Duodenum (tissue), 1 donor: Measurements from ENCODE around the genes GSG1 and C12orf60.

DNA sequence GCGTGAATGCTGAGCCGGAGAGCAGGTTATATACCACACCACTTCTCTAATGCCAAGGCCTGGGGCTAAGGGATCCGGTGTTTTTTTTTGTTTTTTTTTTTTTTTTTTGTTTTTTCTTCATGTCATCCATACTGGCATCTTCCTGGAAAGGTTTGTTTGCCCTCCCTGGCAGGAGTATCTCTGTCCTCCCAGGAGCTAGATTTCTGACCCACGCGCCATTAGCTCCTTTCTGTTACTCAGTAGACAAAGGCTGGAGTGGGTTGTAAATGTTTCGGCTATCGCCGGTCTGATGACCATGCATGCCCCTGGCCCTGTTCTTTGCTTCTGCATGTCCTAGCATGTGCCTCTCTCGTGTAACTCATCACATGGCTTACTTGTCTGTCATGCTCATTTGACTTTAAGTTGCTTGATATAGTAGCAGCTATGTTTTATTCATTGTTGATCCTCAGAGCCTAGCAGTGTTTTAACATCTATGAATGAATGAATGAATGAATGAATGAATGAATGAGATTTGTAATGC is 3.7 kb downstream of the GSG1 start:
- PRO-cap = no peak

DNA sequence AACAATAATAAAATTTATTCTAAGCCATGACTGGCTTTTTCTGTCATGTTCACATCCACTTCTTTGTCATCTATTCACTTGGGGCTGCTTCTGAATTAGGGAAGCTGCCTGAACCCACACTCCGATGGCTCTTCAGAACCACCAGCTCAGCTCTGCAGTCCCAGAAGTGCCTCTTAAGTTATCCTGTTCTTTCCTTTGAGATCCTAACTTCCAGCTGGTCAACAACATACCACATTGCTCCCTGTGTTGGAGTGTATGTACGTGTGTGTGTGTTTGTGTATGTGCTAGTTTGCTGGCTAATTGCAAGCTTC is 1.1 kb downstream of the GSG1 start:
- PRO-cap = no peak

DNA sequence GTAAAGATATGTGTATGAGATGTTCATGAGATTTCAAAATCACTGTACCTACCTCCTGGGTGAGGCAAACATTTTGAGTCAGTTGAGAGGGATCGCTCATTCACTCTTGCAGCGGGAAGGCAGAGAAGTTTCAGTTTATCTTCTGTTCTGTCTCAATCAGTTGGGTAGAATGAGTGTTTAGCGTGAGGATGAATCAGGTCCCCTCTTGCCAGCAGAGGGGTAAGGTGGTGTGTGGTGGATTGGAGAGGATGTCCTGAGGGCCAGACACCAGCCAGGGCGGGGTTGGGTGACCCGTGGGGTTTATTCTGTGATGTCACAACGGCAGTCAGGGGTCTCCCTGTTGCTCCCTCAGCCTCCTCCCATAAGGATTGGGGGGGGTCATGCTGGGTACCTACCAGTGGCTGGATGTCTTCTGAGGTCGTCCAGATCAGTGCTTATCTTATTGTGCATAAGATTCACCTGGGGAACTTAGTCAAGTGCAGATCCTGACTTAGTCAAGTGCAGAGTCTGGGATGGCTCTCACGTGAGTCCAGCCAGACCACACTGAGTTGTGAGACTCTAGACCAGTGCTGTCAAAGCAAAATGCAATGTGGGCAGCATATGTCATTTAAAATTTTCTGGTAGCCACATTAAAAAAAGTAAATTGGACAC is at the start of gene GSG1:
GSG1 (minus strand) TSS at position 255 of the 651 bp plus-strand sequence.
- PRO-cap = no peak

GRCh38 chr12:13195193-13195772 is 1.2 kb upstream of the EMP1 start:
- PRO-cap = no peak

GRCh38 chr12:13197022-13197764 is 667 bp downstream of the EMP1 start:
- PRO-cap = no peak

GRCh38 chr12:13201381-13202417 is 5.2 kb downstream of the EMP1 start:
- PRO-cap = no peak

DNA sequence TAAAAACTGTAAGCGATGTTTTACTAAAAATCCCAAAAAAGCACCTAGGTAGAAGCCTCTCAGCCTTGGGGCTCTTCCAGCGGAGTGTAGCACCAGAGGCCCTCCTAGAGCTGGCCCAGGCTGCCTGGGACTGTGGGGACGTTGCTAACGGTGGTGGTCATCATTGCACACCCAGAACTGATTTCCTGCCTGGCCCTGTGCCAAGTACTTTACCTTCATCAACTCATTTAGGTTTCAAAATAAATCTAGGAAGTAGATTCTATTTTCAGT is 59.8 kb downstream of the EMP1 start:
- PRO-cap = no peak

DNA sequence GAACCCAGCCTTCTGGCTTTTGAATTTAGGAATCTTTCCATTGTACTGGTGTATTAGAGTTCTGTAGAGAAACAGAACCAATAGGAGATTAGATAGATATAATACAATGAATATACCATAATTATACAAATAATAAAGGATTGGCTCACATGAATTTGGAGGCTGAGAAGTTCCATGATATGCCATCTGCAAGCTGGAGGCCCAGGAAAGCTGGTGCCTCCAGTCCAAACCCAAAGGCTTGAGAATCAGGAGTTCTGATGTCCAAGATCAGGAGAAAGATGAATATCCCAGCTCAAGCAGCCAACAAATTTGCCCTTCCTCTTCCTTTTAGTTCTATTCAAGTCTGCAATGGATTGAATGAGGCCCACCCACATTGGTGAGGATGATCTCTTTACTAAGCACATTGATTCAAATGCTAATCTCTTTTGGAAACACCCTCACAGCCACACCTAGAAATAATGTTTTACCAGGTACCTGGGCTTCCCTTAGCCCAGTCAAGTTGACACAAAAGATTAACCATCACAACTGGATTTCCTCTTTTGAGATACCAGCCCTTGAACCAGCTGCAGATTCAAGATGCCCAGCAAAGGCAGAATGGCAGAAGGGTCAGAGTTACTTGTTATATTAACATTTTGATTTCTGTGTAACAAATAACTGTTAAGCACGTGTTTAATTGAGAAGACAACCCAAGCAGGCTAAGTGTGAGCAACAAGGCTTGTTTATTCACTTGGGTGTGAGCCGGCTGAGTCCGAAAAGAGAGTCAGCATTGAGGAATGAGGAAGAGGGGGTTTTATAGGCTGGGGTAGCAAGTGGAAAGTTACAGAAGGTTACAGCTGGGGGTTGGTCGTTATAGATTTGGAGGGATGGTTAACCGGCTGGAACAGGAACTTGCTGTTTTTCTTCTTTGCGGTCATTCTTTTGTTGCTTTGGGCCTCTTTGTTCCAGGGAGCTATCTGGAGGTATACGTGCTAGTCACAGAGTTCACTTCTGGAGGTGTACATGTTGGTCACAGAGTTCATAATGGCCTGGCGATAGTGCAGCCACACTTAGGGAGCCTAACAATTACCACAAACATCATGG is 180.2 kb downstream of the EMP1 start:
- PRO-cap = no peak

DNA sequence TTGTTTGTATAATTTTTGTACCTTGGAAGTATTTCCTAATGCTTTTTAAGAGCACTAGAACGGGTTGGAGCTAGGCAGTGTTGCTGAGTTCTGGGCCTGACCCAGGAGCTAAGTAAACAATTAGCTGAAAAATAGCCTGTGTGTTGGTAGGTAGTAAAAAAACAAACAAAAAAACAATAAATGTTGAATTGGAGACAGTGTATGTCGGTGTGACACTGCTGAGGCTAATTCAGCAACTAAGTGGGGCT is 244.4 kb downstream of the EMP1 start:
- PRO-cap = no peak

GRCh38 chr12:13744251-13744496 is 237.2 kb downstream of the GRIN2B start:
- PRO-cap = no peak

- PRO-cap = no peak
Observed at GRCh38 chr12:14207795-14208653, 157.5 kb upstream of the ATF7IP start.

DNA sequence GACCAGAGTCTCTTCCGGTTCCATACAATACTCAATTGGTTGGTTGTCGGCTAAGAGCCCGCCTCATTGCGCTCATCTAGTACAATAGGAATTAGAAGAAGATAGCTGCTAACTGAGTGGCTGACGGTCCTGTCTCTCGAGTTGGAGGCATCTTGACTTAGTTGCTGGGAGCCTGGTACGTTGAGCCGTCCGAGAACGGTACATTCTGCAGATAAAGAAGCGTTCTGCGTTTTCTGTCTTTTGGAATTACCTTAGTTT is at the start of gene C12orf60:
C12orf60 (plus strand) TSS at position 94 of the 258 bp plus-strand sequence.
- PRO-cap = bidirectional peak, plus-strand start at position 160 of the sequence, minus-strand start outside the sequence

- PRO-cap = no peak
Observed at GRCh38 chr12:14836094-14836870, 7.0 kb downstream of the ART4 start.

DNA sequence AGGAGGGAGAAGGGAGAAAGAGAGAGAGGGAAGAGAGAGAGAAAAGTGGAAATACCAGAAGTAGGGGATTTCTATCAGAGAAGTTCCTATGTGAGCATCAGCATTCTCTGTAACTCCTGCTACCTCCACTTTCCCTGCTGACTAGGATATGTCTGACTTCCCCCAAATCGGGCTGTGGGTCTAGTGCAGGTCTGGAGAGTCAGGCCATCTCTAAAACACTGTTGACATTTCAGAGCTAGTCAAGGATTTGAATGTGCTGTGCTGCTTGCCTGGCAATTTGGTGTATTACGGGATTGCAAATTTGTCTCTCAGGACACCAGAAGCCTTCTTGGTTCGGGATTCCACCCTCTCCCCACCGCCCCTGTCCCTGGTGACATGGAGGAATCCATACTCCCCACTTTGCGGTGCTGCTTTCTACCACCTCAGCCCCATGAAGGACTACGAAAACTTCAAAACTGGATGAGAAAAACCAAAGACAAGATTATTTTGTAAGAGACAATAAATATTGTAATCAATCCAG is 3.5 kb downstream of the ARHGDIB start:
- PRO-cap = no peak

DNA sequence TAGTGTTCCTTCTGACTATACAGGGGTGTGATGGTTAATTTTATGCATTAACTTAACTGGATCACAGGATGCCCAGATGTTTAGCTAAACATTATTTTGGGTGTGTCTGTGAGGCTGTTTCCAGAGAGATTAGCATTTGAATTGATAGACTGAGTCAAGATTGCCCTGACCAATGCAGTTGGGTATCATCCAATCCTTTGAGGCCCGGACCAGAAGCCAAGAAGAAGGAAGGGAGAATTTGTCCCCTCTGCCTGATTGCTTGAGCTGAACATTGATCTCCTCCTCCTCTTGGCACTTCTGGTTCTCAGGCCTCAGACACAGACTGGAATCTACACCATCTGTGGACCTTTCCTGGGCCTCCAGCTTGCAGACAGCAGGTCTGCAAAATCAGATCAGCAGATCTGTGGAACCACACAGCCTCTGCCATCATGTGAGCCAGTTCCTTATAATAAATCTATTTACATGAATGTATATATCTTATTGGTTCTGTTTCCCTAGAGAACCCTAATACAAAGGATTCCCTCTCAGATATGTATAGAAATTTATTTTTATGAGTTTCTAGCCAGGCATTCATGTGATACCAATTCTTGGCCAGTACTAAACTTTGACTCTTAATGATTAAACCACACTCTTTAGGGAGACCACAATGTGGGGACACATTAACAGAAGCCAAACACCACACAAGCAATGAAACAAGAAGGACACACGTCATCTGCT is 51.9 kb downstream of the RERG start:
- PRO-cap = no peak

DNA sequence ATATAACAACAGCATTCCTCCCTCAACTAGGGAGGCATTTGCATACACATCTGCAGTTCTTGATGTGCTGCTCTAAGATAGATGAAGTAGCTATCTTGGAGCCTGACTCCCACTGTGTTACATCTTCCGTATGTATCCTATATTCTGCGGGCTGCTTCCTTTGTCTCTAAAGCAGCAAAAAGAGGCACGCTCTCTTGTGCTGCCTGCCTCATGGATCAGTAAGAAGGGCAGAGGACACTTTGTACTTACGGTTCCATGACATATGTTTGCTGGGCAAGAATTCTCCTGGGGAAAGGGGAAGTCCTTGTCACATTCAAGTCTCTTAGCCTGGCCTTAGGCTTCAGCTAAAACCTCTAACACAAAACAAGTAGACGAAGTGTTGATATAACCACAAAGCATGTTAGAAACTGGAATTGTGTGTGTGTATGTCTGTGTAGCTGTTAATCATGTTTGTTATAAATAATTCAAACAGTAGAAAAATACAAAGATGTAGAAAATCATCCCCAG is 2.5 kb upstream of the RERG start:
- PRO-cap = no peak

GRCh38 chr12:15256825-15257180 is 35.6 kb upstream of the RERG start:
- PRO-cap = no peak

- PRO-cap = no peak
Observed at GRCh38 chr12:15788149-15788666, 980 bp downstream of the EPS8 start.

GRCh38 chr12:15883044-15883875 is 1.1 kb downstream of the STRAP start:
- PRO-cap = no peak

DNA sequence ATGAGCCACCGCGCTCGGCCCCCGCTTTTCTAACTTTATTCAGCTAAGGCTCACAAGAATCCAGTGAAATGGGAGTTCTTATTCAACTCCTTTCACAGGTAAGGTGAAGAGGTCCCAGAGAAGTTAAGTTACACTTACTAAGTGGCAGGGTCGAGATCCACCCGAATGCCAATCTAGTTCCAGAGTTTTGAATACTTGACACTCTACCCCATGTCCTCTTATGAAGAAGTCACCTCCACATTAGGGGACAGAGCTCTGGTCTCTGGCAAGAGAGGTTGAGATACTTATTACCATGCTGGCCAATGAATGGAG is 2.5 kb downstream of the MGST1 start:
- PRO-cap = no peak